Anterior vena cava (tissue), 1 donor: ENCODE measurements around the gene OSBPL2.

DNA sequence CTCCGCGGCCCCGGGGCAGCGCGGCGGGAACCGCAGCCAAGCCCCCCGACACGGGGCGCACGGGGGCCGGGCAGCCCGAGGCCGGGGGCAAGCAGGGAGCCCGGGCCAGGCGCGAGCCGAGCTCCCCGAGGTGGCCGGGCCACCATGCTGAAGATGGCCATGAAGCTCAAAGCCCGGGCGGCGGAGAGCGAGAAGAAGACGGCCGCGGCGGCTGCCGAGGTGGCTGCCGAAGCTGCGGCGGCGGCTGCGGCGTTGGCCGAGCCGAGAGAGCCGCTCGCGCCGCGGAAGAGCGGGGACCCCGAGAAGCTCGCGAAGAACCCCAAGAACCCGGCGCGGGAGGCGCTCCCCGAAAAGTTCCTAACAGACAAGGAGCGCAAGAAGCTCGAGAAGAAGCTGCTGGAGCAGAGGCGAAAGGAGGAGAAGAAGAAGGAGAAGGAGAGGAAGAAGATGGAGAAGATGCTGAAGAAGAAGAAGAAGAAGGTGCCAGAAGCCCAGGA, 1.4 kb upstream of the GNAS start:
- PRO-cap = no peak

DNA sequence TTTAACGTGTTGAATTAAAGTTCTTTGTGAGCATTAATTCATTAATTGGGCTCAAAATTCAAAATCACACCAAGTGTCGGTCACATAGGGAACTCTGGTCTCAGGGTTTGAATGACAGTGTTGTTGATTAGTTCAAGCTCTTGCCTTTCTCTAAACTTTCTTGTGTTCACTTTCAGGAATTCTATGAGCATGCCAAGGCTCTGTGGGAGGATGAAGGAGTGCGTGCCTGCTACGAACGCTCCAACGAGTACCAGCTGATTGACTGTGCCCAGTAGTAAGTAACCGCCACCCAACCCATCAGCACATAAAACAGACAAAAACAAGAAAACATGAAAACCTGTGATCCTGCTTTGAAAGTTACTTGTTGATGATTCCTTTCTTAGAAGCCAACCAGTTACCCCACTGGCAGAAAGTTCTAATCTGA, 14.0 kb downstream of the GNAS start:
- PRO-cap = no peak

DNA sequence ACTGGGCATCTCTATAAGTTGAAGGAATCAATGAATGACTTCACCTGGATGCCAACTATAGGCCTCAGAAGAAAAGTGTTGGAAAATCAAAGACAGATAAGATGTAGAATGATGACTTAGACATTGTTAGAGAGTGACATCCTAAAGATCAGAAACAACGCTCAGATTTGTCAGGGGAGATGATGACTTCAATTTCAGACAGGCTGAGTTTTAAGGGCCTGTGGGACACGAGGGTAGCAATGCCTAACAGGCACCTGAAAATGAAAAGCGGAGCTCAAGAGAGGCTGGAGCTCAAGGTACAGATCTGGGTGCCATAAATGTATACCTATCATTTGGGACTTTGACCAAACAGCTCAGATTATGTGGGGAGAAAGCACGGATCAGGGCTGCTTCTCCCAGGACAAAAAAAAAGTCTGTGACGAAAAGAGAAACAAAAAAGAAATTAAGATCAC, 2.1 kb downstream of the PRELID3B start:
- PRO-cap = no peak

GRCh38 chr20:59123602-59124152, 39.9 kb upstream of the ZNF831 start:
- PRO-cap = no peak

- PRO-cap = no peak
Observed at GRCh38 chr20:59299825-59300178, 609 bp upstream of the EDN3 start.

GRCh38 chr20:59316833-59317393, 16.5 kb downstream of the EDN3 start:
- PRO-cap = no peak

DNA sequence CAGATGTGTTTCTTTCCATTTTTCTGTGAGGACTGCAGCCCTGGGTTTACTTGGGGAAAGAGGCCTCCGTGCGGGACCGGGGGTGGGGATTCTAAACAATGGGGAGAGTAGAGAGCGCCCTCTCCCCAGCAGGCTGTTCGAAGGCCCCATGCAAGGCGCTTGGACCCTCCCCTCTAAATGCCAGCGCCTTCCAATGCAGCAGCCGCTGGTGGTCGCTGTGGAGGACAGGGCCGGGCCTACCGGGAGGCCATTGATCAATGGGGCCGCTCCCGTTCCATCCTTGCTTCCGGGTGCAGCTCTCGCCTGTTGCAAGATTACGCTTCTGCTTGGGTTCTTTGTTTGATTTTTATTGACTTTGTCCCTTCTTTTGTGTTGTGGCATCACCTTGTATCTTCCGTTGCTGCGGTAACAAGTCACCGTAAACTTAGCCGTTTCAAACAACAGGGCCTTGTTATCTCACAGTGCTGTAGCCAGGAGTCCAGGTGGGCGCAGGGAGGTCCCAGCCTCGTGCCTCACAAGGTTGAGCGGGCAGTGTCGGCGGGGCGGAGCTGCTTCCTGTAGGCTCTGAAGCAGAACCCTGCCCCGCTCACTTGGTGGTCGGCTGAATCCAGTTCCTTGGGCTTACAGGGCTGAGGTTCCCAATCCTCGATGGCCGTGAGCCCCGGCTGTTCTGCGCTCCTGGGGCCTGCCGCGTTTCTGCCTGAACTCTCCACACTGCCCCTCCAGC, 134.6 kb upstream of the PHACTR3 start:
- PRO-cap = no peak

DNA sequence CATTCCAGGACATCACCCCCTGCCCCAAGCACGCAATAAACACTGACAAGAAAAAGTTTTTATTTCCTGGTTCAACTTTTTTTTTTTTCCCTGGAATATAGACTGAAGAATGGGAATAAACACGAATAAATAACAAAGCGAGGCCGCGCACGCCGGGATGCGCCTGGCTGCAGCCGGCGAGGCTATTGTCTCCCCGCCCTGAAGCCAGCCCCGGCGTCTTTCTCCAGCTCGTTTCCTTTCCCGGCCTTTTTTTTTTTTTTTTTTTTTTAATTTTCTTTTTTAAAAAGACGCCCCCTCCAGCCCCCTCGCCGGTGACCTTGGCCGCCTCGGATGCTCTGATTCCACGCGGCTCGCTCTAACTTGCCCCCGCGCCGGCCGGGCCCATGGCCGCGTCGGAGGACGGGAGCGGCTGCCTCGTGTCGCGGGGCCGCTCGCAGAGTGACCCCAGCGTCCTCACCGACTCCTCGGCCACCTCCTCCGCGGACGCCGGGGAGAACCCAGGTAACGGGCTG, 348 bp downstream of the PHACTR3 start:
- PRO-cap = no peak

DNA sequence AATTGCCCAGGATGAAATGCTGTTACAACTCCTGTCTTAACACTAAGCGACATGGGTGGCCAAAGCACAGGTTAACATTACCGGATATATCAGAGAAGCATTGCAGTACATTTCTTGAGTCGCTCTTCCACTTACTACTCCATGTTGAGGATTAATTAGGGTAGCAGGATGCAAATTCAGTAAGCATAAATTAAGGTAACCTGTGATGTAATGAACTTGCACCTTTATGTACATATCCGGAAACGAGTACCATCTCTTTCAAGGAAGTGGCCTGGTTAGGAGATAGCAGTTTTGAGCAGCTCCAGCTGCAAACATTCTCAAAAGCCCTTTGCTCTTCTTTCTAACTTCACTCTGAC, 8.6 kb downstream of the FAM217B start:
- PRO-cap = no peak

DNA sequence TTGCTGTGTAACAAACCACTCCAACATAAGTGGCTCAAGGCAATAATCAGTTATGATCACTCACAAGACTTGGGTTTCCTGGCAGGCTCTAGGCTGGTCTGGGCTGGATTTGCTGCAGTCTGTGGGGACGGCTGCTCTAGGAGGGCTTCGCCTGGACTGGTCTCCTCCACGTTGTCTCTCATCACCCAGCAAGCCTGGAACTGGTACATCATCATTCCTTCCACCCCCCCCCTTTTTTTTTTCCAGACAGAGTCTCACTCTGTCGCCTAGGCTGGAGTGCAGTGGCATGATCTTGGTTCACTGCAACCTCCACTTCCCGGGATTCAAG, 43.4 kb upstream of the CDH4 start:
- PRO-cap = no peak

DNA sequence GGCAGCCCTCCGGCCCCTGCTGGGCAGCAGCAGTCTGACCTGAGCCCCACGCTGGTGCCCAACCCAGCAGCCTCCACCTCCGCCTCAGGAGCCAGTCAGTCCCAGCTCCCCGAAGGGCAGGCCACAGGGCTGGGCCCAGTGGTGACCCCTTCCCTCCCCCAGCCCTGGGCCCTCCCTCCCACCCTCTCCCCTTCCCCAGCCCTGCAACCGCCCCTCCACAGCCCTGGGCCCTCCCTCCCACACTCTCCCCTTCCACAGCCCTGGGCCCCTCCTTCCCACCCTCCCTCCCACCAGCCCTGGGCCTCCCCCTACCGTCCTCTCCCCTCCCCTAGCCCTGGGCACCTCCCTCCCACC, 115.0 kb downstream of the TAF4 start:
- PRO-cap = no peak

GRCh38 chr20:62022540-62023054, 43.1 kb downstream of the TAF4 start:
- PRO-cap = no peak

DNA sequence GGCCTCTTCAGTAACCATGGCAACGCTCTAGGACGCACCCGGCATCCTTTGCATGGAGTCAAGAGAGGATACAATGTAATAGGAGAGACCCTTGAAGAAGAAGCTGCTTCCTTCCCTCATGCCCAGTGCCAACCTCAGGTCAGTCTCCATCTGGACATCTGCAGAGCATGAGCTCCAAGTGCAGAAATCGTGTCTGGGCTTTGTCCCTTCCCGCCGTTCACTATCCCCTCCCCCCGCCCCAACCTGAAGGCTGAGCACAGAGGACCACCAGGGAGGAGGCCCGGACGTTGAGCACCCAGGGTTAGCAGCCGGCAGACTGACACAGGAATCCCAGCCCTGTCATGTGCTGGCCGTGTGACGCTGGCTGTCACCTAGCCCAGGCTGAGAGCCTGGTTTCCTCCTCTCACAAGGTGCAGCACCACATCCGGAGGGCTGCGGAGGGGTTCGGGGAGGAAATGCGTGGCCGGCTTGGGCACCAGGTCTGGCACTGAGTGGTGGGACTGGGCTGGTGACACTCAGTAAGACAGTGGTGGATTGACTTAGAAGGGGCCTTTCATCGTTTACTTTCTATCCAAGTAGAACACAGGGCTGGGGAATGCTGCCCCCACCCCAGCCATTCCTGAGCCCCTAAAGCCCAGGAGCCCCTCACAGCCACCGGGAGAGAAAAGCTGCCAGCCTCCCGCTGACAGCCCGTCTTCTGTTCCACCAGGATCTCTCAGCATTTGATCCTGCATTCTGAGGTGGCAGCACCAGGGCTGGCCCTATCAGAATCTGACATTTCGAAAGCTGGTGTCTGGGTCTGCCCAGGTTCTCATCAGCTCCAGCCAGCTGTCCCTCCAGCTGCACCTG, 4.6 kb upstream of the LSM14B start:
- PRO-cap = no peak

- PRO-cap = bidirectional peak, plus-strand start at chr20:62238485, minus-strand start at chr20:62238192; unidirectional peak, plus-strand start at chr20:62238524; unidirectional peak, plus-strand start at chr20:62238564
Observed at GRCh38 chr20:62237844-62238820, at the start of gene OSBPL2. TSS of gene OSBPL2 (plus strand) at chr20:62238521.

DNA sequence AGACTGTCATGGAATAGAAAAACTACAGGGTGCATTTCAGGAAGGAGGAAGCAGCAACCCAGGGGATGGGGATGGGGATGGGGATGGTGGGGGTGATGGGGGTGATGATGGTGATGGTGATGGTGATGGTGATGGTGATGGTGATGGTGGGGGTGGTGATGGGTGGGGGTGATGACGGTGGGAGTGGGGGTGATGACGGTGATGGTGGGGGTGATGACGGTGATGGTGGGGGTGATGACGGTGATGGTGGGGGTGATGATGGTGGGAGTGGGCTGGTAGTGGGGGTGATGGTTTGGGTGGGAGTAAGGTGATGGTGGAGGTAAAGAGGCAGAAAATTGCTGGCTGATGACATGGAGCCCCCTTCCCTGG, 17.5 kb downstream of the LAMA5 start:
- PRO-cap = no peak

GRCh38 chr20:62349951-62350711, 17.0 kb downstream of the LAMA5 start:
- PRO-cap = no peak

DNA sequence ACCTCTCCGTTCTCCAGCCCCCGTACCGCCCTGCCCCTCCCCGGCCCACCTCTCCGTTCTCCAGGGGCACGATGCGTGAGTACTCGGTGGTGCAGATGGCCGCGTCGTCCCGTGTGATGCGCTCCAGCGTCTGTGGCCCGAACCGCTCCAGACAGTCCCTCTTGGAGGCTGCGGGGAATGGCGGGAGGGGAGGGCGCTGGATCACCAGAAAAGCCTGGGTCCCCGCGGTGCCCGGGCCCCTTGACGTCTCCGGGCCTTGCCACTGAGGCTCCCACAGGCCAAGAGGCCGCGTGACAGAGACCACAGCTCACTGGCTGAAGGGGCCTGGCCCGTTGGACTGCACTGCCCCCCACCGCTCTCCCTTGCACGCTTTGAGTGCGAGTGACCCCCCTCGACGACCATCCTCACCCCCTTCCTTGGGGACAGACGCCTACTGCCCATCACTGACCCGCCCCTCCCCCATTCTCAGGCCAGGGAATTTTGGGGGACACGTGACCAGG, 14.9 kb downstream of the LAMA5 start:
- PRO-cap = no peak

GRCh38 chr20:62355150-62356214, 11.6 kb downstream of the LAMA5 start:
- PRO-cap = bidirectional peak, plus-strand start at chr20:62356084, minus-strand start at chr20:62356002

DNA sequence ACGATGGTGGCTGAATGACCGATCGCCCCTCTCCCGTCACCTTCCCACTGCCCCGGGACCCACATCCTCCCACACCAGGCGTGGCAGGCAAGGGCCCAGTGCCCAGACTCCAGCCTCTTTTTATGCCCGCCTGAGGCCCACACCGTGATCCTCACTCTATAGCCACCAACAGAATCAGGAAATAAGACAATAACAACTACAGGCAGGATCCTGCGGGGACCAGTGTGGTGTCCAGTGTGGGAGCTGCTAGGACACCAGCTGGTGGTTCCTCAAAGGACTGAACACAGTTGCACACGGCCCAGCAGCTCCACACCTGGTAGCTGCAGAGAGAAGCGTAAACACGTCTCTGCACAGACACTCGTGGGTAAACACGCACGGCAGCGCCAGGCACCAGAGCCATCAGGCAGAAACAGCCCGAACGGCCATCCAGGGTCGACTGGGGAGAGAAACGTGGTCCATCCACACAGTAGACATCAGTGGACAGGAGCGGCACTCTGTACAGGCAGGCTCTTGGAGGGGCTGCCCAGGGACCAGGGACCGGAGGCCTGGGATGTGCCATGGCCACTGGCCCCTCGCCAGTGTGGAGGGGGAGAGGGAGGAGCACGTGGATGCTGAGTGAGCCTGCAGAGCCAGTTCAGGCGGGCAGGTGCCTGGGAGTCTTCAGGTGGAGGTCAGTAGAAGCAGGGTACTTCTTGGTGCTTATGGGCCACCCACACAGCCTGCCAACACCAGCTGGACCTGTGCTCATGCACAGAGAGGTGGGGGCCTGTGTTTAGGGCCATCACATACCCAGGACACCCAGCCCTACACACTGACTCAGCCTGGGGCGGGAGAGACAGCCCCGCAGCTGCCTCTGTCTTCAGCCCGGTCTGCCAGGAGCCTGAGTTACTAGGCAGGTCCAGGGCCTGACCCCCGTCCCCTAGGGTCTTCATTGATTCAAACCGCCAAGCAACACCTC, 7.4 kb upstream of the LAMA5 start:
- PRO-cap = no peak

DNA sequence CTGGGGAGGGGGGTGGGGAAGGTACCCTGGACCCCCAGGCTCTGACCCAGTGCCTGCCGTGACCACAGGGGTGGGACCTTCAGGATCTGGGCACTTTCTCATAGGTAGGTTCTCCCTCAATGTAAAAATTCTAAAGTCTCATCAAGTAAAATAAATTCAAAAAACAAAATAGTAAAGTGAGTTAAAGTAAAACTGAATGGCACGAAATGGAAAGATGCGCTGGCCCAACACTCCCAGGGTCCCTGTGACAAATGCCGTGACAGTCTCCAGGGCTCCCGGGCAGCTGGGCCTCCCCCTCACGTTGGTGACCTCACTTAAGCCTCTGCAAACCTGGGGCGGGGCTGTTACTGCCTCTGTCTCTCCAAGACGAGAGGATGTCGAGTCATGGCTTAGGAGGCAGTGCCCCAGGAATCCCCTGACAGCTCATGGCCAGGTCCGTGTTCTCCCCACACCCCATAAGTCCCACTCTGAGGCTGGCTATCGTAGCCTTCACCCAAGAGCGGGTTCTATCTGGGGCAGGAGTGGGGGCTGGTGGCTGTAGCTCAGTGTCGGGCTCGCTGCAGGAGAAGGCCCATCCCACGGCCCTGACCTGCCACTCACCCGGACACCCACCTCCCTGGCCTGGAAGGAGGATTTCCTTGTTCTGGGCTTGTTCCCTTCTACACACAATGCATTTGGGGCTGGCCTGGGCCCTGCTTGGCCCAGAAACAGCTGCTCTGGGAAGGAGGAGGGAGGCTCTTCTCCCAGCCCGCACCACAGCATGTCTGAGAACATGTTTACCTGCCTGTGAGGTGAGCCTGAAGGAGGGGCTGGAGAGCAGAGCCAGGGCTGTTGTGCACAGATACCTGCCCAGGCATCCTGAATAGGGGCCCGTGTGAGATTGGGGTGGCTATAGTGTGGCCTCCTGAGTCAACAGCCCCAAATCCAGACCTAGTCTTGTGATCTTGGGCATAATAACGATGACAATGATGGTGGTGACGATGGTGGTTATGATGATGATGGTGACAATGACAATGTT, 5.6 kb upstream of the RPS21 start:
- PRO-cap = no peak